Paraaortic lymph node (tissue), 1 donor: ENCODE results near the gene TFAM.

DNA sequence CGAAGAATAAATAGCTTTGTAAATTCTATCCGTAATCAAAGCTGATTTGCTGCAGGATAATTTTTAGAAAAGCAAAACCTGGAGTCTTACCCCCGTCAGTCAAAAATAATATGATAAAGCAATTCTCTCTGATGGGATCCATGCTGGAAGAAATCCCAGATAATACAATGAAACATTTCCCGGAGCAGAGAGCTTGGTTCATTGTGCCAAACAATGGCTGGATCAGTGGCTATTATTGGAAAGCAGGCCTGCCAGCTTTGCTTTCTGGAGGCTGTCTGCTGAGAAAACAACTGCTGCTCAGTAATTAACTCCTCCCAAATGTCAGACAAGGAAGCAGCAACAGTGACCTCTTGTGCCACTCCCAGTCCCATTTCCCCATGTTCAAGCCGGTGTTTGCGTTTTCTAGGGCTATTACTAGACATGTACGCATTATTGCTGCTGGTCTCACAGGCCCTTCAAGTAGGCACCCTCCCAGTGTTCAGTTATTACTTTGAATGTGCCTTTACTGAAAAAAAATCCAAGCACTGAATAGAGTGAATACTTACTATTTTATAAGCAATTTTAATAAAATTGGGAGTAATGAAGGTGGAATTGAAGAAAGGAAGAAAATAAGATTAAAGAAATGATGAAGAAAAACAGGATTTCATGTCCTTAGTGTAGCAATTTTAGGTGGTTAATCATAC is 609.6 kb upstream of the PCDH15 start:
- PRO-cap, result no peak

GRCh38 chr10:55627862-55629034 is 732.8 kb downstream of the ZWINT start:
- PRO-cap, result no peak

GRCh38 chr10:58384002-58384583 is 1.1 kb upstream of the TFAM start:
- PRO-cap, result no peak

DNA sequence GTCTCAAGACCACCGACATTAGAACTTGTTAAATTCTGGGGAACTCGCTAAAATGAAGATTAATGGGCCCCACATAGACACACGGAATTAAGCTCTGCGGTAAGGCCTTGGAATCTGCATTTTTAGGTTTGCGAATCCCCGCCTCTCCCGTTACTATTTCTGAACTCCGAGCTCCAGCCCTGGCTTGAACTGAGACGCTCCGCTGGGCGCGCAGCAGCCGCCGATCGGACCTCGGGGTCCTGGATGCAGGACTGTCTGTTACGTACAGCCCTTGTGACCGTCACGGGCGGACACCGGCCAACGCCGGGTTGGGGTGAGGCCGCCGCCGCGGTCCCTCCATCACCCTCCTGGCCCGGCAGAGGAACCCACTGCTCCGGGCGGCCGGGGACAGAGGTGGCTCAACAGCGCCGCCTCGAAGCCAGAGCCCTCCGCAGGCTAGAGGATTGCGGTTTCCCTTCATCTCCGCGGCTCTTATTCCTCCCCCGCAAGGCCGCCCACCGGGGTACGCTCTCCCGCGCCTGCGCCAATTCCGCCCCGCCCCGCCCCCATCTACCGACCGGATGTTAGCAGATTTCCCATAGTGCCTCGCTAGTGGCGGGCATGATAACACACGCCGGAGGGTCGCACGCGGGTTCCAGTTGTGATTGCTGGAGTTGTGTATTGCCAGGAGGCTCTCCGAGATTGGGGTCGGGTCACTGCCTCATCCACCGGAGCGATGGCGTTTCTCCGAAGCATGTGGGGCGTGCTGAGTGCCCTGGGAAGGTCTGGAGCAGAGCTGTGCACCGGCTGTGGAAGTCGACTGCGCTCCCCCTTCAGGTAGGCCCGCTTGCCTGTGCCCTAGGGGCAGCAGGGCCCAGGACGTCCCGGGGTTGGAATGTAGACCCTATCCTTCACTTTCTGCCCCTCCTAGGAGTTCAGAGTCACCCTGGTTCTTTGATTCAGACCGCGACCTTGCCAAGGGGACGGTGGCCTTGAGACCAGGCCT is at the start of gene TFAM:
Gene TFAM (plus strand): TSS at position 578 of the 985 bp plus-strand sequence.
- PRO-cap, result bidirectional peak, plus-strand start at position 300 of the sequence, minus-strand start at position 233 of the sequence; bidirectional peak, plus-strand start at position 606 of the sequence, minus-strand start at position 445 of the sequence

DNA sequence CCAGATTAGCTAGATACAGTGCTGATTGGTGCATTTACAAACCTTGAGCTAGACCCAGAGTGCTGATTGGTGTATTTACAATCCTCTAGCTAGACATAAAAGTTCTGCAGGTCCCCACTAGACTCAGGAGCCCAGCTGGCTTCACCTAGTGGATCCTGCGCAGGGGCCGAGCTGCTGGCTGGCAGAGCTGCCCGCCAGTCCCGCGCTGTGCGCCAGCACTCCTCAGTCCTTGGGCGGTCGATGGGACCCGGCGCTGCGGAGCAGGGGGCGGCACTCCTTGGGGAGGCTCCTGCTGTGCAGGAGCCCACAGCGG is 62.8 kb downstream of the TFAM start:
- PRO-cap, result no peak

DNA sequence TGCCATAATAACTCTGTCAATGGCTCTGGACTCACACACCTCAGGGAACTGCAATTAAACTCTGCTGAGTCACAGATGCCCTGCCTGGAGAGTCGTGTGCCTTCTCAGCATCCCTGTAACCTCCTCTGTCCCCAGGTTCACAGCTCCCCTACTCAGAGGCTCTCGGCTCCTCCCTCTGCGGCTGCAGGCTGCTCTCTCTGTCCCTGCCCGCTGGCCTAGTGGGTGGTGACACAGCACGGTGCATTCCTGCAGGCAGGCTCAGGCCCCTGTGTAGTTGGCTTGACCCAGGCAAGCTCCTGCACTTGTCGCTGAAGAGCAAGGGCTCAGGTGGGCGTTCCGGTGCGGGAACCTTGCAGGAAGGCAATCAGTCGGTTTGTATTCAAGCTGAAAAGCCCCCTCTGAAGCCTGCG is 208.9 kb upstream of the PHYHIPL start:
- PRO-cap, result no peak

- PRO-cap, result no peak
Observed at GRCh38 chr10:58993406-58993909, 183.0 kb upstream of the PHYHIPL start.

GRCh38 chr10:59019050-59019408 is 157.4 kb upstream of the PHYHIPL start:
- PRO-cap, result no peak

DNA sequence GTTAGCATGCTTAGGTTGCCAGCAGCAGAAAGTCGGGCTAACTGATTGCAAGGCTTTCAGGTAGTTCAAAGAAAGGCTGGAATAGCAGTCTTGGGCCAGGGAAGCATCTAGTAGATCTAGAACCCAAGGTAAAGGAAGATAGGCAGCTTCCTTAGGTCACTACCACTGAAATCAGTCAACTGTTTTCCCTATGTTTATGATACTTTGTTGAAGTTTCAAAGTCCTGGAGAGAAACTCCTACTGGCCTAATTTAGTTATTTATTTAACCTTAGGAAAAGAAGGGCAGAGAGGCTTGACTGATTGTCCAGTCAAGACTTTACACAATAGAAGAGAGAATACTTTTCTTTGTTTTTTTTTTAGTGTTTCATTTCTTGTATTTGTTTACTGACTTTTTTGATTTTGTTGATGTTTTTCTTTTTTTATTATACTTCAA is 139.0 kb upstream of the PHYHIPL start:
- PRO-cap, result no peak

- PRO-cap, result no peak
Observed at GRCh38 chr10:59538711-59539051, 171.0 kb downstream of the SLC16A9 start.

- PRO-cap, result no peak
Observed at GRCh38 chr10:59674153-59674668, 35.4 kb downstream of the SLC16A9 start.

DNA sequence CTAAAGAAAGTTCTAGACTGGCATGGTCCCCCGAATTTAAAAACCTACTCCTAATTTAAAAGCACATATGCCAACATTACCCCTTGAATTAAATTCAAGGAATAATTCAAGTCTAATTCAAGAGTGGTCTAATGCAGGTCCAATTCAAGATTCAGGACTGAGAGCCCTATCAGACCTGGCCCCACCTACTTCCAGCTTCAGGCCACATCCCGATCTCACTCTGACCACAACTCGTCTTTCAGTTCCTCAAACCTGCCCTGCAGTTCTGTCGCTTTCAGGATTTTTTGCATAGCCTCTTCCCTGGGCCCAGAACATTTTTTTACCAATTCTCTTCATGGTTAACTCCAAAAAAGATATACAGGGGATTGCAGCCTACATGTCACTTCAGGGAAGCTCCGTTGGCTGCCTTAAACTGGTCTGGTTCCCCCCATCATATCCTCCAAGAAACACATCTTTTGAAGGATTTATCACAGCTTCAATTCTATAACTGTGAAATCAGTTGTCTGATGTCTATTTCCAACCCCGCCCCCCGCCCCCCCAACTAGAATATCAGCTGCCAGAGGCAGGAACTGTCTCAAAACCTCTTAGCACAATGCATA is 20.9 kb downstream of the CCDC6 start:
- PRO-cap, result unidirectional peak, plus-strand start at position 241 of the sequence

- PRO-cap, result no peak
Observed at GRCh38 chr10:59889382-59890294, 16.7 kb downstream of the CCDC6 start.

DNA sequence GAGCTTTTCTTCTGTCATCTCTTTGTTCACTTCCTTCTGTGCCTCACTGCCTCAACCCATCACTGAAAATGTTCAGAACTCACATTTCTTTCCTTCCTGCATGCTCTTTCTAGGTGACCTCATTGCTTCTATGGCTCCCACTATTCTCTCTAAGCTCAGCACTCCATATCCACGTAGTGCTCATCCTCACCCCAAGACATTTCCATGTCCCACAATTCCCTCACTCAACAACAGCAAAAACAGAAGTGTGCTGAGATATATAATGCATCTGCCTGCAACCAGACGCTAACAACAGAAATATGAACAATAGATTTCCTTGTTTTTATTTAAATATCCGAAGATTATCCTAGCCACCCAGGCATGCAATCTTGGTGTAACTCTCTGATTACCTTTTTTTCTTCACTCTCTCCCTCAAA is 104.1 kb downstream of the ANK3 start:
- PRO-cap, result no peak

DNA sequence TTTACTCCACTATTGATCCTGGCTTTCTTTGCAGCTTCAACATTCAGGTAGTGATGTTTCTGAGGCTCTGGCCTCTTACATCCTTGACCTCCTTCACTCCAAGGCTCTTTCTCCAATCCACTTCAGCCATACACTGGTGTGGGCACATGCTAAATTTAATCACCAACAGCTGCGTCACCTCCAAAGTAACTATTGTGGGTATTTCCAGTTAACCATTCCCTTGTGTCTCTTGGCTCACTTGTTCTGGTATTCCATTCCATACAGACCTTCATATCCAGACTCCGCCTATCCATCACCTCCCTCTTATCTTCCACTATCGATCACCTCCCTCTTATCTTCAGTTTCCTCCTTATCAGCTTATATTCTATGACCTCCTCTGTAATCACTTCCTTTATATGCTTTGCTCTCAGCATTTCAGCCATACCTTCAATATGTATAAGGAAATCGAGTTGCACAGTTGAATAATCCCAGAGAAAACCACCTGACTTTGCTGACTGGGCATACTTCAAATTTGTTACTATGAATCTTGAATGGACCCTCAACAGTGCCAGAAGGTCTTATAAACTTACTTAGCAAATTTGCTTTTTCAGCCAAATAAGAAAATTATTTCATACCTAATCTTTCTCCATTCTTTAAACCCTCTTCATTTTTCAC is 32.4 kb downstream of the ANK3 start:
- PRO-cap, result no peak

- PRO-cap, result no peak
Observed at GRCh38 chr10:60661620-60662174, 116.6 kb upstream of the CDK1 start.

- PRO-cap, result unidirectional peak, plus-strand start at chr10:60811034
Observed at GRCh38 chr10:60810748-60811319, 32.6 kb downstream of the CDK1 start.

DNA sequence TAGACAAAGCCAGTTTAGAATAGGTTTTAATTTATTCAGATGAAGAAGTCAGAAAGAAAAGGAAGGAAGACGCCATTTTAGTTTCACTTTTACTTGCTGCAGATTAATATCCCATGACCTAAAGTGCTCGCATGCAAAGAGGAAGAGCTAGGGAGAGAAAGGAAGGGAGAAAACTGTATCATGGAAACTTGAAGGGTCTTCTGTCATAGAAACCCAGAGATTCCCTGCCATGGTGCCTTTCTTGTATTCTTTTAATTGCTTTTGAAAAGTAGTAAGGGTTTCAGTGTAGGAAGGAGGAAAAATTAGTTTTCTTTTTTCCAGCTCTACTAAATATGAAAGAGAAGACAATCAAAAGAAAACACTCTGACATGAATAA is 55.4 kb downstream of the TMEM26 start:
- PRO-cap, result no peak

DNA sequence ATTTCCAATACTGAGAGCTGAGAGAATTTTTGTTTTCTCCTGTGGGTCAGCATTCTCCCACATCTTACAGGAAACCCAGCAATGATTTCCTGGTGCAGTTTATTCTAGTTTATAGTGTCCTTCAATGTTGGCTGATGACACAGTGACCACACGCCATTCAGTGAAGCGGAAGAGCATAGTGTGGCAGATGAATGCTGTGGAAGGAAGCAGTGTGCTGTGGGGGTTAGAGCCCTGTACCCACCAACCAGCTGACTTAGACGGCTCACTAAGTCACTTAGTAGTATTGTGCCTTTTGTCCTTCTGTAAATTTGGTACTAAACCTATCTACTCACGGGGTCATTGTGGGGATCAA is 1.4 kb upstream of the TMEM26 start:
- PRO-cap, result no peak

DNA sequence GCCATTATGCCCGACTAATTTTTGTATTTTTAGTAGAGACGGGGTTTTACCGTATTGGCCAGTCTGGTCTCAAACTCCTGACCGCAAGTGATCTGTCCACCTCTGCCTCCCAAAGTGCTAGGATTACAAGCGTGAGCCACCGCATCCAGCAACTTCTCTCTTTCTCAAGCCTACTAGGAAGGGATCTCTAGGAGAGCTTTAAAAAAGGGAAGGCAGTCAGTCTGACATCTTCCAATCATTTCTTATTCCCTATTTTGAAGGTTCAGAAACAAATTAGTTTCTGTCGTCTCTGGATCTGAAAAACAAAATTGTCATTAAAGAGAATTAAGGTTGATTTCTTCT is 2.5 kb upstream of the TMEM26 start:
- PRO-cap, result unidirectional peak, minus-strand start at position 159 of the sequence